ENCODE results near the genes NRSN1 and SLC17A2.

- PRO-cap = no peak
Observed at GRCh38 chr6:23656118-23656615, 469.8 kb upstream of the NRSN1 start.

DNA sequence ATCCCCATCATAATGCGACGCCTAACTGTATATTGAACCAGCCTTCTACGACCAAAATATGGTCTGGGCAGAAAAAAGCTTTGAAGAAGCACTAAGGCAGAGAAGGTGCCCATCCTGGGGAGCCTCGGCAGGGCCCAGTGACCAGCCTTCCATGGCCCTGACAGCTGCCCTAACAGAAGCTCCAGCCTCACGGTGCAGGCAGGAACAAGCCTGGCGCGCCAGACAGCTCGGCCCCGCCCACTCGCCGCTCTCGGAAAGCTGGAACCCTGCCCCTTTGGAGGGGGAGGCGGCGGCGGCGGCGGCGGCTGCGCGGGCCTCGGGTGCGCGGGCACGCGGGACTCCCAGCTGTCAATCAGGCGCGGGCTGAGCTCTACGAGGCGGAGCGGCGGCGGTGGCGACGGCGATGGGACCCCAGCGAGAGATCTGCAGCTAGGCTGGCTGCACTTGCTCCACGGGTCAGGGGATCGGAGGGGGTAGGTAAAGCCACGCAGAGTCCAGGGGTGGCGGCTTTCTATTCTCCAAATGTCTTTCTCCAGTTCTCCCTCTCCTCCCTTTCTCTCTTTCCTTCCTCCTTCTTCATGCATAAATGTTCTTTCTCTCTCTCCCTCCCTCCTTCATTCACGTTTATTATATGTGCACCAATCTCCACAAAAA, at the start of gene NRSN1:
NRSN1 (plus strand) TSS at position 348 of the 654 bp plus-strand sequence.
- PRO-cap = no peak

DNA sequence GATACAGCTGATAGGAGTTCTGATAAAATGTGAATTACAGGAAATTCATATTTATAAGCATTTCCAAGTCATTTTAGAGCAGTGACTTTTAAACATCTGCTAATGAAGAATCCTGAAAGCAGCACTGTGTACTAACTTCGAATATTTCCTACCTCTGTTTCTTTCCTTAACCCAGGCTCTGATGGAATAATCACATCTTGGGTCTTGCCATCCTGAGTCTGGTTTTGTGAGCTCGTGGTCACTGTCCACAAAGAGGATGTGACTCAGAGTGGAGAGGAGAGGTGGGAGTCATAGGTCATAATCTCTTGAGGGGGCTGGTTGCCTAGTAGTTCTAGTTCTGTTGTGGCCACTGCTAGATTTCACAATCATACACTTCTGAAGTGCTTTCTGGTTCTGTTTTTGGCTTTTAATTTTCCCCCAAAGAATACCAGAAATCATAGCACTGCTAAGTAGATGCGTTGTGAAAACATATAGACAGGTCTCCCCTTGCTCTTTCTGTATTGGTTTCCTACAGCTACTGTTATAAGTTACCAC, 102.6 kb downstream of the NRSN1 start:
- PRO-cap = no peak

GRCh38 chr6:24313475-24313816, 44.4 kb downstream of the DCDC2 start:
- PRO-cap = no peak

- PRO-cap = no peak
Observed at GRCh38 chr6:24399938-24401140, 2.4 kb upstream of the MRS2 start.

GRCh38 chr6:24719982-24720992, 1.3 kb upstream of the C6orf62 start:
- PRO-cap = bidirectional peak, plus-strand start at chr6:24720252, minus-strand start at chr6:24720036; unidirectional peak, minus-strand start at chr6:24720836

DNA sequence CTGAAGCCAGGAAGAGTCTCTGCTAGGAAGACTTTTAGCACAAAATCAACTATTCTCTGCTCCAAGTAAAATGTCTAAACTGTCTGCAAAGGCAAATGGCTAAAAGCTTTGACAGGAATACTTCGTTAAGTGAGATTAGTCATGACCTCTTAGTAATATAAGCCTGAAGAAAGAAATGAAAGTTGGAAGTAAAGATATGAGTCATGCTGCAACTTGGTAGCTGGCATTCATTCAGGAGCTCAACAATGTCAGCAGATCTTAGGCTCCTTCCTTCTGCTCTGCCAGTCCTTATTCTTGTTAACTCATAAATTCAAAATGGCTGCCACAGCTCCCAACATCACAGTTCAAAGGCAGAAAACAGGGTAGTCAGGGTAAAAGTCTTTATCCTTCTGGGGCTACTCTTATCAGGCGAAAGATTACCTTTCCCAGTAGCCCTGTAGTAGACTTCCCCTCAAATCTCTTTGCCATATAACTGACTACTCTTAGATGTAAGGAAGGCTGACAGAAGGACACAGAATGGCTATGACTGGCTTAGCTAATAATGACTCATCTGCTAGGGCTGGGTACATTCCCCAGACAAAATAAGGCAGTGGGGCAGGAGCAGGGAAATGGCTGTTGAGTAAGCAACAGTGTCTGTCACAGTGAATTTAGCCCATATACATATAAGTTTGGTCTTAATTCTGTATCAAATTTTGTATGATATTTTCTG, 24.4 kb upstream of the C6orf62 start:
- PRO-cap = no peak

DNA sequence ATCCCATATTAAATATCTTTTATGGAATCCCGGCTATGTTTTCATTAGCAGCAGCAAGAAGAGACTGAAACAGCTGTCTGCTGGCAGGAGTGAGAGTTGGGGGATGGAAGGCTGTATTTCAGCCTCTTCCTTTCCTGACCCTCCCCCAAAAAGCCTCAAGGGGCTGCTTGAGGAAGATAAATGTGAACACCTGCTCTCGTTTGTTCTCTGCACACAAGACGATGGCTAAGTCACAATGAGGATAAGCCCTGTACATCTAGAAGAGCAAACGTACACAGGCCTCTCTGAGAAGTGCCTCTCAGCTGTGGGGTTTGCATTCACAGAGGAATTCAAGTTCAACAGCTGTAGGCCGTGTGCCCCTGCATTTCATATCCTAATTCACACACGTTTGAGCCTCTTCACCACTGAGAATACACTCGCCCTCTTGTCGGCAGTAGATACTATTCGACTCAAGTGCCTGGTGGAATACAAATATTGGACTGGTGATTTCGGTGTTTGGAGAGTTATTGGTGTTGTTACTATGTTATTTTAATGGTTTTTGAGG, 16.2 kb downstream of the RIPOR2 start:
- PRO-cap = no peak

GRCh38 chr6:25038973-25039551, 103.3 kb upstream of the RIPOR2 start:
- PRO-cap = no peak

DNA sequence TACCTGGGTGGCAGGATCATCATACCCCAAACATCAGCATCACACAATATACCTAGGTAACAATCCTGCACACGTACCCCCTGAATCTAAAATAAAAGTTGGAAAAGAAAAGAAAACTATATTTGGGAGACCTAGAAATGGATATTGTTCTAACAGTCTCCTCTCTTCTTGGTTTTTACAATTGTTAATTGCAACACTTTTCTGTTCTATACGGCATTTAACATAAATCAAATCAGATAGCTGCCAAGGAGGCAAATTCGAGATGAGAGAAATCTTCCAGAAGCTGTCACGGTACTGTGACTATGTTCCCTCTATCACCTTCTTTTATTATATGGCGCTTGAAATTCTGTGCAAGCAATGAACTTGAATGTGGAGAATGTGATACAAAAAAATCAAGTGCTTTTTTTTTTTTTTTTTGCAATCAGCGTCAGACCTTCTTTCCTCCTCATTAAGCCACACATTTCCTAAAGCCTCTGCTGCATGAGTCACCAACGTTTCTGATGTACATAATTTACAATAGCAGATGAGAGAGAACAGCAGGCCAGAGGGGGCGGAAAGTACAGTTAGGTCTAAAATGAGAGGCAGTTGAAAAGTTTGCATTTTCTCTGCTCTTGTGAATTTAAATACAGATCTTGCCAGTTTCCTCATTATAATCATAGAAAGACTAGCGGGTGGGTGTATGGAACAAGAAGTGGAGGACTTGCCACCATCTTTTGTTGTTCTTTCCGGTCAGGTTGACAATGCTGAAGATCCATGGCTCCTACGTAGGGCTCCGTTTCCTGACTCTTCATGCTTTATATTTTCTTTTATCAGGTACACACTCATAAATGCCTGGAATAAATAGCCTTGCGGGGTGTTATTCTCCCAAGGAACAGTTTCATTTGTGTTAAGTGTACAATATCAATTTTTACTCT, 114.6 kb upstream of the RIPOR2 start:
- PRO-cap = no peak

DNA sequence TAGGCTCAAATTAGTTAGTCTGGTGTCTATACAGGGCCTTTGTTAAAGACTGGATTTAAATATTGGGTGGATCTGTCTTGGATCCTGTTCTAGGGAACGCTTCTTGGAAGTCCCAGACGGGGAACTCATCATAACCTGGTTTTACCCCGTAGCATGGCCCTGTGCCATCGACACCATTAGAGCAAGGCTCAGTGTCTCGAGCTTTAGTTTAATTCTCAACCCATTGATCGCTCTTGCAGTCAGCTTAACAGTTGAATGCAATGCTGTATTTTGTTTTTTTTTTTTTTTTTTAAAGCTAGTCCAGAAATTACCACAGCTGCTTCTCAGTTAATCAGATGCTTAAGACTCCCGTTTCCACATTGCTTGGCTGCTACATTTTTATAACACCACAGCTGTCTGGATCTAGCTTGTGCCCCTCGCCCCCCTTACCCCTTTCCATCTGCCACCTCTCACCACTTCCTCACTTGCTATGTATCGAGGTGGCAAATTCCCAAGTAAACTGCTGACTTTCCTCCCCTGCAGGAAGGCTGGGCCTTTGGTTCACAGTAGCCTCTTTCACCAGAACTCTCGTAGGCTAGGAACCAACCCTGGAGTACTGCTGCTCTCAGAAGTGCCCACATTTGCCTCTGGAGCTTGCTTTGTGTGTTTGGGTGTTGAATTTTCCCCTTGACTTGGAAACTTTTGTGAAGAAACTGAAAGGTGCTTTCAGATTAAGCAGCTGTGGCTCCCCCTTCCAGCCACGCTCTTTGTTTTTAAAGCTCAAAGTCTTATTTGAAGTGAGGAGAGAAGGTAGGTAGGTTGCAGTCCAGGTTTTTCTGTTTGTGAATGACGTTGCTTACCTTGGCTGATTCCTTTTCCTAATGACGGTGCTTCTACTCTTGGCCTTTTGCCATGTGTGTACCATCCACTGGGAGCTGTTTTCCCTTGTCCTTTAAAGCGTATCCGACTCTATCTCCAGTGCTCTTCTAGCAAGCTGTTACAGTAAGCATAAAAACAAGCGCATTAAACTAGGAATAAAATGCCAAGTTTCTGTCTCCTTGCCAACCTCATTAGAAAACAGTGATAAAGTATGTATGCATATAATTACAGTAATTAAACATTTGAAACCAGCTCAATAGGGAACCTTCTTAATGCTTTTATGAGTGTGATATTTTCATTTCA, 90.3 kb downstream of the CARMIL1 start:
- PRO-cap = no peak

DNA sequence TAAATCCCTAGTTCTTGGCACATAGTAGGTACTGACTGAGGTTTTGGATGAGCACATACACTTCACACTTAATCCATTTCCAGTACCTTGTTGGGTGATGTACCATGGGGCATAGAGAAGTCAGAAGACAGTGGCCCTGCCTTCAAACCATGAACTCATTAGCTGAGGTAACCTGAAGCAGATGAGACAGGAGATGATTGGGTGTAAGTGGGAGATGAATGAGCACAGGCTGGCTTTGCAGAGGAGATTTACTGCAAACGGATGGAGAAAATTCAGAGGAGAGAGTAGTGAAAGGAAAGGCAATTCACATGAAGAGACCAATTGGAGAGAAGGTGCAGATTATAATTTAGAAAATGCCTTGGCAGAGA, 160.9 kb downstream of the CARMIL1 start:
- PRO-cap = no peak

- PRO-cap = no peak
Observed at GRCh38 chr6:25748499-25748729, 6.1 kb upstream of the SLC17A4 start.

- PRO-cap = no peak
Observed at GRCh38 chr6:25929983-25931011, at the start of gene SLC17A2. Gene SLC17A2, minus strand, starts transcription at chr6:25930691.

DNA sequence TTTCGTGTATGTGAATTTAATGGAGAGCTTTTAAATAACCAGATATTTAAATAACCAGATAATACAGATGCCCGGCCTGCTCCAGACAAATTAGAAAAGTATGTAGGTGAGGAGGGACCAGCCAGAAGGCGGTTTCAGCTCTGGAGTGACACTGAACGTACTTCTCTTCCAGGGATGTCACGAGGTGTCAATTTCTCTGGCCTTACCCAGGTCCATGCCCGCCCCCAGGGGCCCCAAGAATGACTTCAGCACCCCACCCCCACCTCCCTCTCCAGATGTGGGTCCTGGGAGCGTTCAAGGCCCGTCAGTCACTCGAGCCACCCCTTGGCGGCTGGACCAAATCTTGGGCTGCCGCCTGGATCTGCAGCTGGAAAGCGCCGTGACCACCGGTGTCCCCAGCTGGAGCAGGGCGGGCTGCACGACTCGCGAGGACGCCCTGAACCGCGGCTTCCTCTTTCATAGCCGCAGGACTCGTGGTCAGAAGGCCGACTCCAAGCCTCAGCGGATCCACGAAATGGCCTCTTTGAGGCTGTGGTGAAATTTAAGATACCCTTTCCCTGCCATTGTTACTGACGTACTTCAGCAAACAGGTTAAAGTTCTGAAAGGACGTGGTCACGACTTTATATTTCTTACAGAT, 25.8 kb downstream of the H1-1 start:
- PRO-cap = no peak

DNA sequence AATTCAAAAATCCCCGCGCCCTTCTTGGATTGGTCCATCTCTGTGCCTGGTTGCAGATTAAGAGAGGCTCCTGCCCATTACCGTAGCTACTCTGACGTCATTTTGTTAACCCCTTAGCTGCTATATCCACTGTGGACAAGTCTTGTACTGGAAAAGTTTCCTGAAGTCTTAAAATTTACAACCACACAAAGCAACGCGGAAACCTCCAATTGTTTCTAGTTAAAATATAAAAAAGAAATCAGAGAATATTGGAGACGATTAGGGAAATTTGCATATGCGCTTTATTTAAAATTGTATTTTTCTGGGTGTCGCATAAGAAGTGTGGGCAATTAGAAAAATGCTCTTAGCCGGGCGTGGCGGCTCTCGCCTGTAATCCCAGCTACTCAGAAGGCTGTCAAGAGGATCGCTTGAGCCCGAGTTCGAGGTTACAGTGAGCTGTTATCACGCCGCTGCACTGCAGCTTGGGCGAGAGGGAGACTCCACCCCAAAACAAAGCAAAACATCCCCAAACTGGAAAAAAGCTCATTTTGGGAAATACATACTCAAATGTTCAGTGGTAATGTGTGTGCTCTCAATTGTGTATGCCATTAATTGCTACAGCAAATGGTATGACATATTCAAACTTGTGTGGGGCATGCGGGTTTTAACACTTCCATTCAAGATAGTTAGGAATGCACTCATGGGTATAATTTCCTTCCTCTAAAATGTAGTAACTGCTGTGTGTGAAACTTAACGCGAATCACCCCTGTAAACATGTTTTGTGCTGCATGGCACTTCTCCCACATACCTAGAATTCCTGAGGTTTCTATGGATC, 471 bp upstream of the H3C2 start:
- PRO-cap = no peak

DNA sequence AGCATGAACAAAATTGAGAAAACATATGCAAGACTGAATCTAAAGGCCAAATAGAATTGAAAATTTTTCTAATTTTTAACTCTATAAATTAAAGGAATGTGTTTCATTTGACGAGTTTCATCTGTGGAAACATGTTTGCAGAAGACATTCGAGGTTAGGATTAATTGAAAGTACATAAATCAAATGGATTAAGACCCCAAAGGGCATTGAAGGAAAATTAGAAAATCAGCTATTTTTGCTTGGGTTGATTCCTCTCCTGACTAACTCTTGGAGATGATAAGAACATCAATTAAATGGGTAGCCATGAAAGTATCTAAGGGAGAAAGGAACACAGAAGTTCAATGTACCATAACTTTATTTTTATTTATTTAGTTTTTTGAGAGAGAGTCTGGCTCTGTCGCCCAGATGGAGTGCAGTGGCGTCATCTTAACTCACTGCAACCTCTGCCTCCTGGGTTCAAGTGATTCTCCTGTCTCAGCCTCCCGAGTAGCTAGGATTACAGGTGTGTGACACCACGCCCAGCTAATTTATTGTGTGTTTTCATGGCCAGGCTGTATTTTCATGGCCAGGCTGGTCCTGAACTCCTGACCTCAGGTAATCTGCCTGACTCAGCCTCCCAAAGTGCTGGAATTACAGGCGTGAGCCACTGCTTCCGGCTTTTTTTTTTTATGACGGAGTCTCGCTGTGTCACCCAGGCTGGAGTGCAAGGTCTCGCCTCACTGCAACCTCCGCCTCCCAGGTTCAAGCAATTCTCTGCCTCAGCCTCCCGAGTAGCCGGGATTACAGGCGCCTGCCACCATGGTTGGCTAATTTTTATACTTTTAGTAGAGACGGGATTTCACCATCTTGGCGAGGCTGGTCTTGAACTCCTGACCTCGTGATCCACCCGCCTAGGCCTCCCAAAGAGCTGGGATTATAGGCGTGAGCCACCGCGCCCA, 3.7 kb downstream of the H1-2 start:
- PRO-cap = no peak

GRCh38 chr6:26103552-26103811, 251 bp upstream of the H4C3 start:
- PRO-cap = no peak

DNA sequence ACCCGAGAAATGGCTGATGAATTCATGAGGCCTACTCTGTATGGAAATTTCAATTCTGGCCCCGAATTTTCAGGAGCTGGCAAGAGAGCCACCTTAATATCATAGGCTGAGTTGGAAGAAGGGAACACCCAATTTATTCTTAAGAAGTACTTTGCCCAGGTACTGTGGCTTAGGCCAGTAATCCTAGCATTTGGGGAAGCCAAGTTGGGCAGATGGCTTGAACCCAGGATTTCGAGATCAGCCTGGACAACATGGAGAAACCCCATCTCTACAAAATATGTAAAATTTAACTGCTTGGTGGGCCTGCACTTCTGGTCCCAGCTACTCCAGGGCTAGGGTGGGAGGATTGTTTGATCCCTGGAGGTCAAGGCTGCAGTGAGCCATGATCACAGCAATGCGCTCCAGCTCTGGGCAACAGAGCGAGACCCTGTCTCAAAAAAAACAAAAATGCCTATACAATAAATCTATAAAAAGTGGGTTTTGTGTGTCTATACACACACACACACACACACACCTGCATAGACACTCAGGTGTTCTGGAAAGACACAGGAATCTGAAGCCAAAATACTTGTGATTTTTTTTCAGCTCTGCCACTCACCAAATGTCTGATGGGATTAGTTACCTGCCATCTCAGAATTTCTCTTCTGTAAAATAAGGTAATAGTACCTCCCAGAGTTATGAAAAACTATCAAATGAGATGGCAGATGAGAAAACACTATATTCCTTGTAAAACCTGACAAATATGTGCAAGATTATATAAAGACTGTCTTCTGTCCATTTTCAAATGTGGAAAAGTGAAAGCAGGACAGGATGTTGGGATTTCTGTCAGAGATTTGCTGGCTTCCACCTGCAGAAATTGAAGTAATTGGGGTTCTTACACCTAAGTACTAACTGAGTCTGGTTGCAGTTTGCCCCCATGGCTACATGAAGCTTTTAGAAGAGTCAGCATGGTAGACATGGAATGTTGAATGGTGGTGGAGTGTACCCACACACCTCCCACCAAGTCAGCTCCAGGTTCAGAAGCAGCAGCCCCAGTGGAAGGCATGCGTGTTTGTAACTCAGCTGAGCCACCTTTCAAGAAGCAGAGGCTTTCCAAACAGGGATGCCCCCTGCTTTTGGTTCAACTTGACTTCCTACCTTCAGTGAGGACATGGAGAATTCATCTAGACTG, 15.8 kb downstream of the H2AC6 start:
- PRO-cap = no peak

DNA sequence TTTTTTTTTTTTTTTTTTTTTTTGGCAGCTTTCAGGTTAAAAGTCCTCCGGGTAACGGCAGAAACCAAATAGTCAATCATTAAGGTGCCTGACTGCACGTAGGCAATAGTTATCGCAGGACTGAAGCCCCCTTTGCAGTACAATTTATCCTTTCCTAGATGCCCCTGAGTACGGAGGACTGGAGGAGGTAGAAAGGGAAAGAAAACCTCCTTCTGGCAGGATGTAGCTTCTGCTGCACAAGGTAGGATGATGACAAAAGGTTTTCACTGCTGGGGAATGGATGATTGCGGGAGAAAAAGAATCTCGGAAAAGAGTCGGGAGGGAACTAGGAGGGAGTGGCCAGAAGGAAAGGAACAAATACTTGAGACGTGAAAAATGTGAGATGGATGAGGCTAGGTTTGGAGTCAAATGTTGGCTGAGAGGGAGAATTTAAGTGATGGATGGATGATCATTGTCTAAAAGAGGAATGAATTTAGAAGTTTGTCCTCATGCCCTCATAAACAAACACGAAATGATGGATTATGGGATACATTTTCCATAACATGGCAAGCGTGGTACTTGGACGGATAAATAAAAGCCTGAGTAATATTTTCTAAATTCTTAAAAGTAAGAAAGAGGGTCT, 1.4 kb downstream of the H2BC5 start:
- PRO-cap = no peak

Measured in mesenteric fat pad (tissue), 1 donor.